Measurements from ENCODE around the genes IL6R, CKS1B and ADAM15.

DNA sequence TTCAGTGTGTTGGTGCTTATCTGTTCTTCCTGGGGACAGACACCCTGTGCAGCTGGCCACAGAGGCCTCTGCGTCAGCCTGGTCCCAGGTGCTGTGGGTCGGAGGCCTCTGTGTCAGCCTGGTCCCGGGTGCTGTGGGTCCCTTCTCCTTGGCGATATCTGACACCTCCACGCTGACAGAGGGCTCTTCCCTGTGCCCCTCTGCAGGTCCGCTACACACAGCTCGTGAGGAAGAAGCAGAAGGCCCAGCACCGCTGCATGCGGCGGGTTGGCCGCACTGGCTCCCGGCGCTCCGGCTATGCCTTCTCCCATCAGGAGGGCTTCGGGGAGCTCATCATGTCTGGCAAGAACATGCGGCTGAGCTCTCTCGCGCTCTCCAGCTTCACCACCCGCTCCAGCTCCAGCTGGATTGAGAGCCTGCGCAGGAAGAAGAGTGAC is 23.3 kb downstream of the ATP8B2 start:
- PRO-cap, result no peak

GRCh38 chr1:154353494-154353972 is 28.2 kb downstream of the ATP8B2 start:
- PRO-cap, result unidirectional peak, minus-strand start at chr1:154353787

DNA sequence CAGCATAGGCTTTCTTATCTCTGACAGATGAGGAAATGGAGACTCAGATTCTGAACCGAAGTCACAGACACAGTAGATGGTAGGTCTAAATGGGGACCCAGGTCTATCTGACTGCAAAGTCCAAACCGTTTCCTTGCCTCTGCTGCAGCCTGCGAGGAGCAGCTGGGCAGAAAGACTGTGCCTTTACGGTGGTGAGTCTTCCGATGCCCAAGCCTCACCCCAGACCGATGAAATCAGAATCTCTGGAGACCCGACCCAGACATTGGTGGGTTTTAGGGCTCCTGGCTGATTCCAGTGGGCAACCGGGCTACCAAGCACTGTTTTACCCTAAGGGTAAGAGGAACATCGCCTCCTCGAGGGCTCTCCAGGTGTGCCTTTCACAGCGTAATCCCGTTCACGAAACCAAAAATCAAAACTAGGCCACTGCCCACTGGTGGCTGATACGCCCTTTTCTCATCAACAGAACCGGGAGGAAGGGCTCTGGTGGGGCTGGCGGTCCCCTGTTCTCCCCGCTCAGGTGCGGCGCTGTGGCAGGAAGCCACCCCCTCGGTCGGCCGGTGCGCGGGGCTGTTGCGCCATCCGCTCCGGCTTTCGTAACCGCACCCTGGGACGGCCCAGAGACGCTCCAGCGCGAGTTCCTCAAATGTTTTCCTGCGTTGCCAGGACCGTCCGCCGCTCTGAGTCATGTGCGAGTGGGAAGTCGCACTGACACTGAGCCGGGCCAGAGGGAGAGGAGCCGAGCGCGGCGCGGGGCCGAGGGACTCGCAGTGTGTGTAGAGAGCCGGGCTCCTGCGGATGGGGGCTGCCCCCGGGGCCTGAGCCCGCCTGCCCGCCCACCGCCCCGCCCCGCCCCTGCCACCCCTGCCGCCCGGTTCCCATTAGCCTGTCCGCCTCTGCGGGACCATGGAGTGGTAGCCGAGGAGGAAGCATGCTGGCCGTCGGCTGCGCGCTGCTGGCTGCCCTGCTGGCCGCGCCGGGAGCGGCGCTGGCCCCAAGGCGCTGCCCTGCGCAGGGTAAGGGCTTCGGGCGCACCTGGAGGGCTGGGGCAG is at the start of gene IL6R:
Gene IL6R, plus strand, starts transcription at position 642 of the 1,049 bp plus-strand sequence.
- PRO-cap, result unidirectional peak, plus-strand start at position 462 of the sequence; bidirectional peak, plus-strand start at position 646 of the sequence, minus-strand start at position 559 of the sequence; bidirectional peak, plus-strand start at position 904 of the sequence, minus-strand start at position 769 of the sequence

- PRO-cap, result bidirectional peak, plus-strand start at chr1:154419854, minus-strand start at chr1:154419621
Measured at GRCh38 chr1:154419386-154419983, 14.3 kb downstream of the IL6R start.

- PRO-cap, result no peak
Measured at GRCh38 chr1:154467464-154468151, 34.4 kb upstream of the TDRD10 start.

DNA sequence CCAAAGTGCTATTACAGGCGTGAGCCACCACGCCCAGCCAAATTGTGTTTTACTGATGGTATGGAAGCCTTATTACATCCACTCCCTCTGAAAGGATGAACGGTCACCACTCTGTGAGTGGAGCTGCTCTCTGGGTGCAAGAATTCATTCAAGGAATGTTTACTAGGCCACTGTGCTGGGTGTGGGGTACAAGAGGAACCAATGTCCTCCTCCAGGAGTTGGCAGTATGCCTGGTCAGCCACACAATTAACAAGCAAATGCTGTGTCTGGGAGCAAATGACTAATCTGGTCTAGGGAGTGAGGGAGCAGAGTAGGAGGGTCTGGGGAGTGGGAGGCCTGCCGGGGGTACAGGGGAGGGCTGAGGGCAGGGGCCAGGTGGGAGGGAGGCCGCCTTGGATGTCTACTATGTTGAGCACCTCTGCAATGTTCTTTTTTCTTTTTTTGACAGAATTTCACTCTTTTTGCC is 27.2 kb upstream of the TDRD10 start:
- PRO-cap, result no peak

GRCh38 chr1:154519758-154519983 is 17.5 kb upstream of the SHE start:
- PRO-cap, result no peak

GRCh38 chr1:154596769-154597461 is 11.1 kb downstream of the ADAR start:
- PRO-cap, result no peak

DNA sequence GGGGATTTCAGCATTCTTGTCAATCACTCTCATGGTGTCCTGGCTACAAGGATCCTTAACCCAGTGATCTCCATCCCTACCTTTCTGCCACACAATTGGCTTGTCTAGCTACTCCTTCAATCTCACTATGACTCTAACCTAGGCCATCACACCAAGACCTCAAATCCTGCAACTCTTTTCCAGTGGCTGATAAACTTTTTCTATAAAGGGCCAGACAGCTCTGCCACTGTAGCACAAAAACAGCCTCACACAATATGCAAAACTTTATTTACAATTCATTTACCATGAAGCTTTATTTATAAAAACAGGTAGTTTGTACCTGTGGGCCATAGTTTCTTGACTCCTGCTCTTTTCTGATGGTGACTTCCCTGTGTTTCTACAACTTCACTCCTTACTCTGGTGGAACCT is 4.1 kb downstream of the ADAR start:
- PRO-cap, result no peak

DNA sequence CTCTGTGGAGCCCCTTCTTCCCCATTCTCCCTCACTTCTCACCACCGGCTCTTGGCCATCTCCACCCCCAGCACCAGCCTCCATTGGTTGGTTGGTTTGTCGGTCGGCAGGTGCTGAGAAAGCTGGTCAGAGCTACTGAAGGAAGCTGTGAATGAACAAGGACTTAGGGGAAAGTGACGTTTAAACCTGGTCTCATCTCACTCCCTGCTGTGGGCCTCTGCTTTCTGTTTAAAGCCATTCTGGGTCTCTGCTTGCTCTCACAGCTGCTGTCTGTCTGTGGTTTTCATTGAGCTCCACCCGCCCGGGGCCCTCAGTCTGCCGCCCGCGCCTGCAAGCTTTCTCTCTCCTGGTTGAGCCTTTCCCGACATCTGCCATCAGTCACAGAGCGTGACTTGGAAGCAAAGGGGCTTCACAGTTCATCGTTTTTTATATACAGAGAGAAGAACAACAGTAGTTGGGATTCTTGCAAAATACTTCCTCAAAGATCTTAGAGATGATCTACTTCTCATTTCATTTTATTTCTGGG is 122.1 kb downstream of the KCNN3 start:
- PRO-cap, result no peak

GRCh38 chr1:154809858-154810460 is 60.1 kb downstream of the KCNN3 start:
- PRO-cap, result no peak

GRCh38 chr1:154941277-154941856 is 4.8 kb upstream of the PMVK start:
- PRO-cap, result no peak

DNA sequence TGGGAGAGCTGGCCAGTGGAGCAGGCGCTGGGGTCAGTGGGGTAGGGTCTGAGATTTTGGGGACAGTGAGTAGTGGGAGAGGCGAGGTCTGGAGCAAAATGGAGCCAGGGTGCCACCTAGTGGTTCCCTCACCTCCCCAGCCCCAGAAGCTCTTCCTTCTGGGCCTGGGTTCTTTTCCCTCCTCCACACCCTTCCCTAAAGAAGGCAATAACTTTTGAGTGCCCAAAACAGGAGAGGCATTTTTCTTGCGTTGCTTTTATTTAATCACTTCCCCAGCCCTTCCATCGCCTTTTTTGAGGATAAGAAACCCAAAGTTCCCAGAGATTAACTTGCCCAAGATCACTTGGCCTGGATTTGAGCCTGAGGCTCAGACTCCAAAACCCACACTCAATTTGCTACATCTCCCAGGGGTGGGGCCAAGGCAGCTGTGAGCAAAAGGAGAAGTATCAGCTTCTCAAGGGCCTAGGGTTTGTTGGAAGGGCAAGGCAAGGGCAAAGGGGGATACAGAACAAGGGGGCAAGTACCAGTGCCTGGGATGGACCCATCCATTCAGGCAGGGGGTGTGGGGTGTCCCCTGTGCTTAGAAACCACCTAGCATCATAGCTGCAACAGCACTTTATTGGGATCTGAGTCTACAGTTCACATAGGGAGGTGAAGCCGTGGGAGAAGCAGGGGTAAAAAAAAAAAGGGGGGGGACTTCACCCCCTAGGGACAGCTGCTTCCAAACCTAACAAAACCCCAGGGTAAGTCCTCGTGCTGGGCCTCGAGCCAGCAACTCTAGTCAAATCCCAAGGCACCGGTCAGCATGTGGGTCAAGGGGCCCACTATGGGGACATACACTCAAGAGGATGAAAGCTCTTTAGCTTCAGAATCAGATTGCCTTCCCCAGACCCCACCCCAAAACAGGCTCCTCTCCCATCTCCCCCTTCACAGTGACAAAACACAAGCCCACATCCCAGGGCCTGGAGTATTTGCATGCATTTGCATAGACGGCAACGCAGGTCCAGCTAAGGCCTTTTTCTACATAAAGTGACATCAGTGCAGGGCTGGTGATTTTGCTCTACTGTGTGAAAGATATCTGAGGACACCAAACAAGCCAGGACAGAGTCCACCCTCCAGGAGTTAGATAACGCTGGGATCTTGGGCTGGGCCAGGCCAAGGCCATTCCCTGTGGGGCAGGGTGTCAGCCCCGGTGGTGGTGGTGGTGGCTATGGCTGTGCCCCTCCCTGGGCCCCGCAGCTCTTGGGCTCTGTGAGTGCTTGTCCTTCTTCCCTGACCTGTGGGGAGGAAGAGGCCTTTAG is 7.8 kb upstream of the PMVK start:
- PRO-cap, result no peak

DNA sequence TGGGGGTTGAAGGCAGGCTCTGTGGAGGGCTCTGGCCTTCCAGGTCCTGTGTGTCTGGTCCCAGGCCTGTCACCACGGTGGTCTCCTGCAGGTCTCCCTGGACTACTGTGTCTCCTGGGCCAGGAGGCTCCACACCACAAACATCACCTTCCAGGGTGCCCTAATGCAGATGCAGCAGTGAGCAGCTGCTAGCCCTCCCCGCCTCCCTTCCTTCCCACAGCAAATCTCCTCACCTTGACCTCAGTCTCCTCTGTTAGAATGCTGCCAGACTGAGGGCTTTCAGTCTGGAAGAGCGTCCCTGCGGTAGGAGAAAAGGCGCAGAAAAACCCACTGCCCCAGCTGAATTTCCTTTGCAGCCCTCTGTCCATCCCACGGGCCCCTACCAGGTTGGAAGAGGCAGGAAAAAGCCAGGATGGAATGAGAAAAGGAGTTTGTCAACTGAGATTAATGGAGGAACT is 4.6 kb downstream of the PBXIP1 start:
- PRO-cap, result no peak

- PRO-cap, result no peak
Measured at GRCh38 chr1:154951892-154952732, 3.8 kb downstream of the PBXIP1 start.

DNA sequence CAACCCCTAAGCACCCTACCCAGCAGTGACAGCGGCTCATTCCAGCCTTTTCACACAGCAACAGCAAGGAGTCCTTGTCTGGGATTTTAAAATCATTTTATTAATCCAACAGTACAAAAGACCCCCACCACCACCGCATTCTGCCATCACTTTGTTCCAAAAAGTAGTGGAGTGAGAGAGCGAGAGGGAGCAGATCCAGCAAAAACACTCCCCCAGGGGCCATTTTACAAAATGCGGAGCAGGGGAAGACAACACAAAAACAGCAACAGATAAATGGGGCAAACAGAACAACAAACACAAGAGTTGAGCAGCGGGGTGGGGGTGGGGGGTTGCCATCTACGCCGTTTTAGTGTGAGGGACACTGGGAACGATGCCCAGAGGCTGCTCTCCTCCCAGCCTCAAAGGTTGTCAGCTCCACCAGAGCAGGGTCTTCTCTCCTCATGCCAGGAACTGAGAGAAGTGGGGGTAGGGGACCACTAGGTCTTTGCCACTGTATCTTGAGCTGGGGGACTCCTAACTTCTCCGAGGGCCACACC is 1.1 kb upstream of the PBXIP1 start:
- PRO-cap, result no peak

DNA sequence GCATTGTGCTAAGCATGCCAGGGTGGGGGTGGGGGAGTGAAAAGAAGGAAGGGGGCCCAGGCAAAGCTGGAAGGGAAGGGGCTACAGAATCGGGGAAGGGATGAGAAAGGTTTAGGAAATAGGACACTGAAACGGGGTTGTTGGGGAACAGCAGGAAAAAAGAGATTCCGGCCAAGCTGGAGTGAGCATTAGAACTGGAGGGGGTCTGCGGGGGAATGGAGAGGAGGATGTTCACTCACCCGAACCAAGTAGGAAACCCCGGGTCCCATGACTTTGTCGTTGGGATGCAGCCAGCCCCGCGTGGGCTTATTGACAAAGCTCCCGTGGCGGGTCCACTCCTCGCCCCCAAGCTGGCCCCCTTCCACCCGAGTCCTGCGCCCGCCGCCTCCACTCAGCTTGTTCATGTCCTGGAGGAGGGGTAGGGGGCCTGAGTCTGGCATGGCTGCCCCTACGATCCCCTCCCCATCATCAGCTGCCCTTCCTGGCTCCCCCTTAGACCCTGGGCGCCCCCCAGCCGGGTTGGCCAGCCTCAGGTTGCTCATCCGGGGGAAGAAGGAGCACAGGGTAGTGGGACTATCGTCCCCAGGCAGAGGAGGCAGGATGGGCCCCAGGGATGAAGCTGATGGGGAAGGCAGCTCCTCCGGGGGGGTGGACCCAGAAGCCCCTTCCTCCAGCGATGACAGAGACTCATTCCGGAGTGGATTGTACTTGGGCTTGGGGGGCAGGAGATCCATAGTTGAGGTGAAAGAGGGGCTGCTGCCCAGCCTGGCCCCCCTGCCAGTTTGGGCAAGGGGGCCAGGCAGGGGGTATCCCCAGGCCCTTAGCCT is 541 bp downstream of the SHC1 start:
- PRO-cap, result no peak

DNA sequence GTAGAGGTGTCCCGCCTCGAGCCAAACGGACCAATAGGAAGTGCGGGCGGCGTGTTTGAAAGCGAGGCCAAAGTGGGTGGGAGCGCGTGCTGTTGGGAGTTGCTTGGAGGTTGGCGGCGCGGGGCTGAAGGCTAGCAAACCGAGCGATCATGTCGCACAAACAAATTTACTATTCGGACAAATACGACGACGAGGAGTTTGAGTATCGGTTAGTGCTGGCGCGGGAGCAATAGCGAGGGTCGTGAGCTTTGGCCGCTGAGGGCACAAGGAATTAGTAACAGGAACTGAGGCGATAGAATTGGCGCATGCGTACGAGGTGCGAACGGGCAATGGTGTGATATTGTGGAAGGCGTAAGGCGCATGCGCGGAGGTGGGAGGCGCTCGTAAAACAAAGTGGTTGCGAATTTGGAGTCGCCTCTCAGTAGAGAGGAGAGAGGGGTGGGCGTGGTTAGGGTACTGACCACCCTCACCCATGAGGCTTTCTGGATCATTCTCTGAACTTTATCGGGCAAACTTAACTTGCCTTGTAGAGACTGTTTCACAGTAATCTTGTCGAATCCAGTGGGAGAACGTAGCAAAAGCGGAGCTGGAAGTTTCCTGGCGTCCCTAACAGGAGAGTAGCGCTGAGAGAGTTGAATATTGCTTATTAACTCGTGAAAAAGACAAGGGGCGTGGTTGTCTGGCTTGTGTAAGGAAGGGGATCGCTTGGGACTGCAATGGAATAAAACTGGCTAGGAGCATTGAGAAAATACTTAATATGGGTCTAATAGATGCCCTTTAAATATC is at the start of gene CKS1B:
Gene CKS1B, plus strand, starts transcription at position 85 of the 786 bp plus-strand sequence.
- PRO-cap, result bidirectional peak, plus-strand start at position 85 of the sequence, minus-strand start outside the sequence; bidirectional peak, plus-strand start at position 432 of the sequence, minus-strand start at position 331 of the sequence; bidirectional peak, plus-strand start outside the sequence, minus-strand start at position 619 of the sequence

DNA sequence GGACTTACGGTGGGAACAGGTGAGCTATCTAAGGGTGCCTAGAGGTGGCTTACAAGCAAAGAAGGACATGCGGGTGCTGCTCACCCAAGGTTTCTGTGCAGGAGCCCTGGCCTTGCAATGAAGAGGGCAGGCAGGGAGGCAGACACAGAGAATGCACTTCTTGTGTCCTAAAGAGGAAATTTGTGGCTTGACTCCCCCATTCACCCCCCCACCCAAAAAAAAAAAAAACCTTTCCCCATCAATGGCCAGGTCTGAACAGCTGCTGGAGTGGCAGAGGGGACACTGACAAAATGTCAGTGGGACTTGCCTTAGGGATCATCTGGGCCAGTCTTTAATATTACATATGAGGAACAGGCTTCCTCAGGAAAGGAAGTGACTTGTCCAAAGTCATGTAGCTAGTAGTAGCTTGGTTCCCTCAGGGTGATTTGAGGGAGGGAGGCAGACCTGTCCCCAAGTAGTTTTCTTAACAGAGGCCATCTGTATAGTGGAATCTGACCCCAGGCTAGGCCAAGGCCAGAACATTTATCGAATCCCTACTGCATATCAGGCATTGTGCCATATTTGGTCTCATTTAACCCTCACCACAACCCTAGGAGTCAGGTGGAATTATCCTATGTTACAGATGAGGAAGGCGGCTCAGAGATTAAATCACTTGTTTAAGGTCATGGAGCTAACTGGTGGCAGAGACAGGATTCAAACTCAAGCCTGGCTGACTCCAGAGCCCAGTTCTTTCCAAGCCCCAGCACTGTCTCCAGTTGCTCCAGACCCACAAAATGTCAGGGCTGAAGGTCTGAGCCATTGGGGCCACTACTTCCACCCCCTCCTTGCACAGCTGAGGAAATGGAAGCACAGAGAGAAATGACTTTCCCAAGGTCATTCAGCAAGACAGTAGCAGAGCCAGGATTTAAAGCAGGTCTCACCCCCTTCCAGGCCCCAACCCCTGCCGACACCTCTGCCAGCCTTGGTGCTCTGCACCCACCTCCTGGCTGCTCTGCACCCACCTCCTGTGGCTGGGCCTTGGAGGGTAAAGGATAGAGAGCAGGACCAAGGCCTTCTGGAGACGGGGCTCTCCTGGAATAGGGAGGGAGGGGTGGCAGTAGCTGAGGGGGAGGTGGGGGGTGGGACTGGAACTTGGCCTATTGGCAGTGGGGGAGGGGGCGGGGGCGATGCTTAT is 10.4 kb downstream of the ZBTB7B start:
- PRO-cap, result no peak

GRCh38 chr1:155050782-155051552 is at the start of gene ADAM15:
ADAM15 (plus strand) TSS chr1:155051316.
- PRO-cap, result bidirectional peak, plus-strand start at chr1:155050932, minus-strand start at chr1:155050905; bidirectional peak, plus-strand start at chr1:155051299, minus-strand start at chr1:155051208

Data from Metastatic Lung Carcinoma in the Adrenal Gland (tissue), 1 donor.